ENCODE results near the genes TOP1 and PTPRT.

- PRO-cap: unidirectional peak, plus-strand start at chr20:39023844
Observed at GRCh38 chr20:39023632-39024083, 61.5 kb downstream of the DHX35 start.

DNA sequence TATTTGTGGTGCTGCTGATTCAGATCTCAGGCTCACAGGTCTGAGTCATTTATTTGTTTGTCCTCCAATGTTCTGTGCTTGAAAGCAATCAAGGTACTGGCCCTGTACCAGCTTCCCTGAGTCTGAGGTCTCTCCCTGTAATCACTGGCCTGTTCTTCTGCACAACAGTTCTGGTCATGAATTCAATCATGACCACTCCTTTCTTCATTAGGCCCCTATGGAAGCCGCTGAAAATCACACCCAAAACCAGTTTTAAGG lies 827.6 kb downstream of the MAFB start:
- PRO-cap: no peak

DNA sequence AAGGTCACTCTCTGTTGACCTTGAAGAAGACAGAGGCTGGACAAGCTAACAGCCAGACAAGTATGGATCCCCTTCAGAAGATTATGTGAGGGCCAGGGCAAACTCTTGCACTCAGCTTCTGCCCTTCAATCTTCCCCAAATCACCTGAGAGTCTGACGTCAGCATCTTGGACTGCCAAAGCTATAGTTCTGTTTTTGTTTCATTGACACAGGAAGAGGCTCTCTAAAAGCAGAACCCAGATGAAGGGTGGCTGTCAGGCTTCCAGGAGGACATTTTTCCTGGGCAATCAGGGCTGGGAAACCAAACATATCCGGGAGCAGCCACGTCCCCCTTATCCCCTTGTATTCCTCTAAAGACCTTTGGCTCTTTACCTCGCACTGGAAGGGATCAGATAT lies 13.5 kb downstream of the MAFB start:
- PRO-cap: no peak

DNA sequence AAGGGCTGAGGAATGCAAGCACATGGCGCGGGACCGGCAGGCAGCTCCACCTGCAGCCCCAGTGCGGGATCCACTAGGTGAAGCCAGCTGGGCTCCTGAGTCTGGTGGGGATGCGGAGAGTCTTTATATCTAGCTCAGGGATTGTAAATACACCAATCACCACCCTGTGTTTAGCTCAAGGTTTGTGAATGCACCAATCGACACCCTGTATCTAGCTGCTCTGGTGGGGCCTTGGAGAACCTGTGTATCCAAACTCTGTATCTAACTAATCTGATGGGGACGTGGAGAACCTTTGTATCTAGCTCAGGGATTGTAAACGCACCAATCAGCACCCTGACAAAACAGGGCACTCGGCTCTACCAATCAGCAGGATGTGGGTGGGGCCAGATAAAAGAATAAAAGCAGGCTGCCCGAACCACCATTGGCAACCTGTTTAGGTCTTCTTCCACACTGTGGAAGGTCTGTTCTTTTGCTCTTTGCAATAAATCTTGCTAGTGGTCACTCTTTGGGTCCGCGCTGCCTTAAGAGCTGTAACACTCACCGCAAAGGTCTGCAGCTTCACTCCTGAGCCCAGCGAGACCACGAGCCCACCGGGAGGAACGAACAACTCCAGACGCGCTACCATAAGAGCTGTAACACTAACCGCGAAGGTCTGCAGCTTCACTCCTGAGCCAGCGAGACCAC lies 116.9 kb upstream of the TOP1 start:
- PRO-cap: no peak

DNA sequence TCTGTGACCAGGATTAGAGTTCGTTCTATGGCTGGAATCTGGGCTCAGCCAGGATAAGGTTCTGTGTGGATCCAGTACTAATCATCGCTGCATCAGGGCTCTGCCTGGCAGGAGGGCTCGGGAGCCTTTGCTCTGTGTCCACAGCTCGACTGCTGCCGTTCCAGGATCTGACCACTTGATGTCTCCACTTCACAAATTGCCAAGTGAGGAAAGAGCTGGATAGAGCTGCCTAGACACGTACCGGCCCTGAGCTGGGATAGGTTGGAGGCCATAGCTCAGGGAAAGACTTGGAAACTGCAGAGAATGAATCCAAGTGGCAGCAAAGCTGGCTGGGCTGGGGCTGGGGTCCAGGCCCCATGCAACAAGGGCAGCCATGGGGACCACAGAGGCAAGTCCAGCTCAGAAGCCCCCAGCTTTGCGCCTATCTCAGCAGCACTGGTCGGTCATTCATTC lies 38.1 kb upstream of the TOP1 start:
- PRO-cap: no peak

- PRO-cap: bidirectional peak, plus-strand start at chr20:41028823, minus-strand start at chr20:41028492
Observed at GRCh38 chr20:41028177-41029233, at the start of gene TOP1. TOP1 (plus strand) TSS chr20:41028822.

GRCh38 chr20:41047770-41048509 lies 19.3 kb downstream of the TOP1 start:
- PRO-cap: no peak

DNA sequence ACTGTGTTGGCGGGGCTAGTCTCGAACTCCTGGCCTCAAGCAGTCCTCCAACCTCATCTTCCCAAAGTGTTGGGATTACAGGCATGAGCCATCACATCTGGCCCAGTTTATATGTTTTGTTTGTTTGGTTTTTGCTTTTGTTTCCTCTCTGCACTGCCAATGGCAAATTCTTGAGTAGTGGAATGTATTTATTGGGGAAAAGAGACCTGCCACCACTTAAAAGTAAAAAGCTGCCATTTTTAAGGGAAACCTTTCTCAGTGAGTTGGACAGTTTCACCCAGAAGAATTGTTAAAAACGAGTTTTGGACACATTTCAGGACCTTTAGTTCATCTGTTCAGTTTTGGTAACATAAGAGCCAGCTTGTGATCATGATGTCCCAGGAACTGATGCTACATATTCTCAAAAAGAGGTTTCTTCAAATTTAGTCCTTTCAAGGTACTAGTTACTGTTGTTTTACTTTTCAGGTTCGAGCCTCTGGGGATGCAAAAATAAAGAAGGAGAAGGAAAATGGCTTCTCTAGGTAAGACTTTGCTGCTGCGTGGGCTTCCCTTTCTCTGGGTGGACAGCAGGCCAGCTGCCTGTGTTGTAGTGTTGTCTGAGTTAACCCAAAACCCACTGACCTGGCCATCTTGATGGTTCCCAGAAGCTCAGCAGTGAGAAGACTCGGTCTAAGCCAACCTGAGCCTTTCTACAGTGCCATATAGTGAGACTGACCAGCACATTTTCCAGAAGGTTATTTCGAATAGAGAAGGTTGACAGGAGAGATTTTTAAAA lies 48.7 kb downstream of the TOP1 start:
- PRO-cap: no peak

GRCh38 chr20:41136678-41137321 lies 543 bp upstream of the PLCG1 start:
- PRO-cap: bidirectional peak, plus-strand start at chr20:41136959, minus-strand start at chr20:41136860

- PRO-cap: no peak
Observed at GRCh38 chr20:41169976-41170451, 32.7 kb downstream of the PLCG1 start.

DNA sequence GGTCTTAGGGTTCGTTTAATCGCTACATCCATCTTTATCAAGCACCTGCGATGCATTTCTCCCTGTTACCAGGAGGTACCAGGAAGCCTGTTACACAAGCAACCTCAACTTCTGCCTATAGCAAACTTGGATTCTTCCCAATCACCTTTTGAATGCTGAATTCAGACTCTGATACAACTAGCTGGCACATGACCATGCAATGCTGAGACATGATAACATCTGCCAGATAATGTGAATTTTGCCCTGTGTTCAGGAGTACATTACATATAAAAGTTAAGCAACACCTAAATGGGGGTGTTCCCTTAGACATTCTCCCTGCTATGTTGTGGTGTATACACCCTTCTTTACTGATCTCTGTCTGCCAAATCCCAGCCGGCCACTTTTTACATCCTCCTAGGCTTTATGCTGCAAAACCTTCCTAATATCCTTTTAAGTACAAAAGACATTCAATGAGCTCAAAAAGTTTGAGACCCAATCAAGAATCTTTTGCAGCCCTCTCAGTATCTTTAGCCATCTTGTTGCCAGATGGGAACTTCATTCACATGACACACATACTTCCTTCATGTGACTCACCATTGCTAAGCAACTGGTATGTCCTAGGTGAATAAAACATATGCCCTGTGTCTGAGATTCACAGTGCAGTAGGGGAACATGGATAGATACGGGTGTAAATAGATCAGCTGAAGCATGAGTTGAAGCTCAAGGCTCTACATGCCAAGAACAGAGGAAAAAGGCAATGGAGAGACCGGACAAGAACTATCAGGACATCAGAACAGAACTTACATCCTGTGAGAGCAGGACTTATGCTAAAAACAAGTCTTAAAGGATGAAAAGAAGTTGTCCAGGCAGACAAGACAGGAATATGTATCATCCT lies 84.3 kb downstream of the ZHX3 start:
- PRO-cap: unidirectional peak, minus-strand start at position 517 of the sequence

- PRO-cap: no peak
Observed at GRCh38 chr20:41349904-41350616, 9.4 kb downstream of the LPIN3 start.

- PRO-cap: no peak
Observed at GRCh38 chr20:41594396-41595229, 23.6 kb downstream of the CHD6 start.

DNA sequence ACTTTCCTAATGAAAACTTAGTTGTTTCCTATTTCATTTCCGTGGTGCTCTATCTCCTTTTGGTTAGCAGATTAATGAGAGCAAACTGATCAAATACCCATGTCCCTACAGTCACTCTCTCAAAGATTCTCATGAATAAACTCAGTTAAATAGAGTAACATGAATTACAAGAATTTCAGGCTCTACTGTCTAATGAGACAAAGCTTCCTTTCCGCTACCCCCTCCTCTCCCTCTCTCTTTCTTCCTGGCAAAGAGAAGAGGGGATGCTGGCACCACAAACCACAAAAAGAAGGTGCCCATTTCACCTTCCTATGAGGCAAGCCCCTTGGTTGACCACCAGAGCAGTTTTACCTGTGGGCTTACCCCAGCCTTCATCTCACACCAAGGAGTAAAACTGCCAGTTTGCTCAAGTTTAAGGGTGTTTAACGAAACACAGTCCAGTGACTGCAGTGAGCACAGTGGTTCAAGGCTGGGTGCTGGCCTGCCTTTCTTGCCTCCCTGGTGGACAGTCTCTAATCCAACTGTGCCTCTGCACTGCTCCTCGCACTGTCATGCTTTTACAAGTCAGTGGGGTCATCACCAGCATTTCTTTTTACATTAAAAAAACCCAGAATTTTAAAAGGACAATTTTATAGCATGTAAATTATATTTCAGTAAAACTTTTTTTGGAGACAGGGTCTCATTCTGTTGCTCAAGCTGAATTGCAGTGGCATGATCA lies 16.0 kb downstream of the CHD6 start:
- PRO-cap: no peak

DNA sequence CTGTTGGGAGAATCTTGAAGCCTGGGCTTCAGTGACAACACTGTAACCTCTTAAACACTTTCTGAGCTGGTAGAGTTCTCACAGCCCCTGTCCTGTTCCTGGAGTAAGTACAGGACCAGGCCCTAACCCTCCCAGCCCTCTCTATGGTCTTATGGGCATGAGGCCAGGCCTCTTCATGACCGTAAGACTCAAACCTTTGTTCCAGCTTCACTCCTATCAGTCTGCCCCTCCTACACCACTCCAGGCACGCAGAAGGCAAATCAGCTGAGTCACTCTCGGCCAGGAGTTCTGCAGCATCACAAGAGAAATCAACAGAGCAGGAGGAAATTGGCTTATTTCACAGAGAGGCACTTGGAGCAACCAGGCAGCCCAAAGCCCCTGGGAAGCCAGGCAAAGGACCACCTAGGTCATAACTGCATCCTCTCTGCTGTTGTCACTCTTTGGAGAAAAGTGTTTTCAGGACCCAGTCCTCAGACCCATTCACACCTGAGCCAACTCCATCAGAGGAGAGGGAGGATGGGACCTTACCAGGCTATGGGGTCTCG lies 25.4 kb upstream of the CHD6 start:
- PRO-cap: no peak

- PRO-cap: no peak
Observed at GRCh38 chr20:41650172-41650995, 32.2 kb upstream of the CHD6 start.

- PRO-cap: no peak
Observed at GRCh38 chr20:41688164-41688725, 70.1 kb upstream of the CHD6 start.

- PRO-cap: no peak
Observed at GRCh38 chr20:43189789-43190323, at the start of gene PTPRT. PTPRT (minus strand) TSS chr20:43189906.

GRCh38 chr20:43584345-43585458 lies 6.0 kb upstream of the IFT52 start:
- PRO-cap: no peak

GRCh38 chr20:44018122-44018999 lies 103.7 kb downstream of the TOX2 start:
- PRO-cap: no peak